Neuron (in vitro differentiated cells): ENCODE measurements around a stretch of chr16.

DNA sequence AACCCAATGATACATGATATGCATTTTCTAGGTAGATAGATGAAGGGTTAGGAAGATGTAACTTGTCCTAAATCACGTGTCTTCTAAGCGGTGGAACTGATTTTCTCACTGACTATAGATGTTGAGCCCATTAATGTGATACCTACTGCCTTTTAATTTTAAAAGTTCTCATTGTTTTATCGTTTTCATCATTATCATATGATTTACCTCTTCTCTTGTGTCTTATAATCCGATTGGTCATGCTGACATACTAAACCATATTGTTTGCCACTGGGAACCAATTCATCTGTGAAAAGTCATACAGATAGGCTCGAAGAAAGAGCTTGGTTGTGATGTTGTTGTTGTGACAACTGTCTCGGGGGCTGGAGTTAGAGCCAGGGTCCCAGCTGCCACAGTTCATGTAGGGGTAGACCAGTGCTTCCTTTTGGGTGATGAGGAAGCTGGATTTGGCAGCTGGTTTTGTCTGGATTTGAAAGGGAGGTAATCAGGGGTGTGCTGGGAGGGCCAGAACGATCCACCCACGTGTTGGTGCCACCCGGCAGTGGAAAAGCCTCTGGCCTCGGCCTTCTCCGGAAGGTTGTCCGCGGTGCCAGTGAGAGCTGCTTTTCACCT lies 438.0 kb downstream of the WWOX start:
- PRO-cap = no peak

DNA sequence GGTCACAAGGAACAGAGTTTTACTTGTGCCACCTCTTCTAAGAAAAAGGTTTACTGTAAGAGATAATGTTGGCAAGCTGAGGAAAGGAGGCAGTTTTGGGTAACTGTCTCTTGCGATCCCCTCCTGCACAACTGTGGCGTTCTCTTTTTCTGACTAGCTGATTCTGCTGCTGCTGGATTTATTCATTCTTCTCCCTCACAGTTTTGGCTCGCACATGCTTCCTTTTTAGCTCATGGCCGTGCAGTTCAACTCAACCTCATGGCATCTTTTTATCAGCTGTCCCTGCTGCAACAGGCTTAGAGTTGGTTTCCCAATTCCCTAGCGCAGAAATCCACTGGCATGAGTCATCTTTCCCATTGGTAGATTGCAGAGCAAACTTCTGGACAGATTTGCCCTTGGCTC lies 584.4 kb downstream of the WWOX start:
- PRO-cap = no peak

GRCh38 chr16:78750068-78750467 lies 650.6 kb downstream of the WWOX start:
- PRO-cap = no peak

- PRO-cap = no peak
These were observed 704.2 kb downstream of the MAF start for GRCh38 chr16:78896107-78896955.

DNA sequence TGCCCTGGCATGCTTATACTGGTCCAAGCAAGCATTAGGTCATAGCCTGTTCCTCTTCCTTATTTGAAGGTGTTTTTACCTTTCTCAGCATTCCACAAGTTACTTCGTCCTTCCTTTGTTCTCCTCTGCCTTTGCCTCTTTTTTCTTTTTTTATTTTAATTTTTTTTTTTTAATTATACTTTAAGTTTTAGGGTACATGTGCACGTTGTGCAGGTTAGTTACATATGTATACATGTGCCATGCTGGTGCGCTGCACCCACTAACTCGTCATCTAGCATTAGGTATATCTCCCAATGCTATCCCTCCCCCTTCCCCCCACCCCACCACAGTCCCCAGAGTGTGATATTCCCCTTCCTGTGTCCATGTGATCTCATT lies 548.7 kb downstream of the MAF start:
- PRO-cap = no peak

DNA sequence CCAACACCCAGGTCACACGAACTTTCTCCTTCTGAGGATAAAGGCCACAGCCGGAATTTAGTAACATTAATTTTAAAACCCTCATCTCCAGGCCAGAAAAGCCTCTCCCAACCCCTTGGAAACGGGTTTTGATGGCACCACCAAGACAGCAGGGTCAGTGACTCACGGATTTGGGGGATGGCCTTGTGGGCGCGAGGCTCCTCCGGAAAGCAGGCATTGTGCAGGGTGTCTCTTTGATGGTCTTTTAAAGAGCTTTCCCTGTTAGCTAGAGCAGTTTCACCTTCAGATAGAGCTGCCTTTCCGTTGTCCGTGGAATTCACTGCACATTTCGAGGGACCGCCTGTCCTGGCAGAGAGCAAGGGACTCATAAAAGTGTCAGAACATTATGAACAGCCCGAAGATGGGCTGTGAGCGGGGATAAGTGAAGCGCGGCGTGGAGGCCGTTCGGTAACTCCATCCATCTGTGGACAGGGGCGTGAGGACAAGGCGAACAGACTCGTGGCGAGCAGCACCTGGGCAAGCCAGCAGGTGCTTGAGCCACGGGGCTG lies 371.3 kb downstream of the MAF start:
- PRO-cap = no peak

DNA sequence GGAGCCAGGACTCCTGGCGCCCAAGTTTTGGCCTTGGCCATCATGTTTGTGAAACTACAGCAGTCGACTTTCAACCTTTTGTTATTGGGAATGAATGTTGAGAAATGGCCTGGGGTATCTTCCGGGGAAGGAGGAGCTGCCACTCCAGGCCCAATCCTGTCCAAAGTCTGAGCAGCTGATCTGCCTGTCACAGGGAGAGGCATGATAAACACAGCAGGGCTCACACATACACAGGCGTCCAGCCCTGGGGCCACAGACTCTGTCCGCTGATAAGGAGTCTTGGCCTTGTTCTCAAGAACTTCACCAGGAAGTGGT lies 199.8 kb downstream of the MAF start:
- PRO-cap = no peak

GRCh38 chr16:79606024-79606395 lies 5.5 kb upstream of the MAF start:
- PRO-cap = no peak

DNA sequence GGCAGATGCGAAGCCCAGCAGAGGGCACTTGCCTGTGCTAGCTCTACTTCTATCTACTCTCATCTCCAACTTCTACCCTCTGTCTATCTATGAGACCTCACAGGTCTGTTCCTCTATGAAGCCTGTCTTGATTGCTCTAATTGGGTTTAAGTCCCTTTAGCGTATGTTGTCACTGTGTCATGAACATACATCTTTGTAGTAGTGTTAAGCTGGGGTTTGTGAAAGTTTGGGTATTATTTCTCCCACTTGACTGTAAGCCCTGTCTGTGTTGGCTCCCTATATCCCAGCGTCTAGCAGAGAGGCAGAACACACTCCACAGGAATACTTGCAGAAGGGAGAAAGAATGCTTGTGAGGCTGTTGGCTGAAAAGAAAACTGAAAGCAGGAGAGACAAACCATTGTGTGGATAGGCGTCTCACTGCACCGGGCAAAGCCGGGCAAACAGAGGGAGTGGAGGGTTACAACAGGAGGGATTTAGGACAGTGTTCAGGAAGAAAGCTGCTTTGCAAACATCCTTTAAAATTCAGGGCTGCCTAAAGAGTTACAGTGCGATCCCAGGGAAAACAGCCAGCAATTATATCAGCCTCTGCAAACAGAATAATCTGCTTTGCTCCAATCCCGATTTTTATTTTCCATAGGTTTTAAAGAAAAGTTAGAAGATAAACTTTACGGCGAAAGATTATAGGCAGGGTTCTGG lies 167.4 kb upstream of the MAF start:
- PRO-cap = no peak

DNA sequence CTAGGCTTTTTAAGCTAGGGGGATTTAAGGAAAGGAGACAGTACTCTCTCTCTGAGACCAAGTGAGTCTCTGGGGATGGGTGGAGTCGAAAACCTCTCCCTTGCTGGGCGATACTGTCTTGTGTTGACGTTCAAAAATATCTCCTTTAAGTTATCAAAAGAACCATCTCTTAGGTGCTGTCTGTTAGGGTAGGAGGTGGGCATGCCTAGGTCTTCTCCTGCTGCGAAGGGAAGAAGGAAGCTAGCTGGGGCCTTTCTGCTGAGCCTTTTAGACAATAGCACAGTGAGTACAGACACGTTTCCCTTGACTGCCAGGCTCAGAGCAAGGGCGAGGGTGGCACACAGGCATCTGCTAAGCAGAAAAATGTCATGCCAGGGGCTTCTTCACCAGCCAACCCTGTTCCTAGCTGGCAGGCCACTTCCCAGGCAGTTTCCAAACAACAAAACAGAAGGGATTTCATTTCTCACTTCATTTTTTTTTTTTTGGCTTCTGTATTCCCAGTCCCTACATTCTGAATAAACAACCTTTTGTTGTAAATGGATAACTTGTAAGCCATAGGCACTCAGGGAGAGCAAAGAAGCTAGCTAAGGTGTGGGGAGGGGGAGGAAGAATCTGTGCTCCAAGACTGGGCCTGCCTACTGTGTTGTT lies 168.0 kb upstream of the MAF start:
- PRO-cap = no peak

- PRO-cap = no peak
These were observed 248.3 kb upstream of the MAF start for GRCh38 chr16:79848689-79849416.

DNA sequence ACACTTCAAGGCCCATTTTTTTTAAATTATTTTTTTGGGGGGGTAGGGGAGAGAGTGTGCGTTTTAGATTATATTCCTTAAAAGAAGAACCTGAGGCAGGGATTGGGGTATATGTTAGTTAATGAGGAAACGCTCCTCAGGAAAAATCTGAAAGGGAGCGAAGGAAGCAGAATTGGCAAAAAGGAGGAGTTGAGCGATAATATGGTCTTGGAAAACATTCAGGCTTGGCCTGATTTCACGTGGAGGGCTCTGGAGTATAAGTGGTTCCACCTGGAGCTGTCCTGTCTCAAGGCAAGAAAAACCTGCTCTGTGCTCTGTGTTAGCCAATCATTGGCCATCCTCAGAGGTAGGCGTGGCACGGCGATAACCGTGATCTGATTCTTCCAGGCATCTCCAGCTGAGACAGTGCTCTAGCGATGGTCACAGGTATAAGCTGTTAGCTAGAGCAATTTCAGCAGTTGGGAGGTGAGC lies 450.4 kb upstream of the MAF start:
- PRO-cap = no peak

GRCh38 chr16:80619808-80620353 lies 79.1 kb downstream of the DYNLRB2 start:
- PRO-cap = no peak

- PRO-cap = bidirectional peak, plus-strand start at chr16:80932051, minus-strand start at chr16:80932042; bidirectional peak, plus-strand start at chr16:80932241, minus-strand start at chr16:80932239; bidirectional peak, plus-strand start at chr16:80932284, minus-strand start at chr16:80932303; bidirectional peak, plus-strand start at chr16:80932458, minus-strand start at chr16:80932432
These were observed 74.7 kb downstream of the CMC2 start for GRCh38 chr16:80931573-80932751.

GRCh38 chr16:81136910-81137596 lies 40.9 kb upstream of the GCSH start:
- PRO-cap = no peak

DNA sequence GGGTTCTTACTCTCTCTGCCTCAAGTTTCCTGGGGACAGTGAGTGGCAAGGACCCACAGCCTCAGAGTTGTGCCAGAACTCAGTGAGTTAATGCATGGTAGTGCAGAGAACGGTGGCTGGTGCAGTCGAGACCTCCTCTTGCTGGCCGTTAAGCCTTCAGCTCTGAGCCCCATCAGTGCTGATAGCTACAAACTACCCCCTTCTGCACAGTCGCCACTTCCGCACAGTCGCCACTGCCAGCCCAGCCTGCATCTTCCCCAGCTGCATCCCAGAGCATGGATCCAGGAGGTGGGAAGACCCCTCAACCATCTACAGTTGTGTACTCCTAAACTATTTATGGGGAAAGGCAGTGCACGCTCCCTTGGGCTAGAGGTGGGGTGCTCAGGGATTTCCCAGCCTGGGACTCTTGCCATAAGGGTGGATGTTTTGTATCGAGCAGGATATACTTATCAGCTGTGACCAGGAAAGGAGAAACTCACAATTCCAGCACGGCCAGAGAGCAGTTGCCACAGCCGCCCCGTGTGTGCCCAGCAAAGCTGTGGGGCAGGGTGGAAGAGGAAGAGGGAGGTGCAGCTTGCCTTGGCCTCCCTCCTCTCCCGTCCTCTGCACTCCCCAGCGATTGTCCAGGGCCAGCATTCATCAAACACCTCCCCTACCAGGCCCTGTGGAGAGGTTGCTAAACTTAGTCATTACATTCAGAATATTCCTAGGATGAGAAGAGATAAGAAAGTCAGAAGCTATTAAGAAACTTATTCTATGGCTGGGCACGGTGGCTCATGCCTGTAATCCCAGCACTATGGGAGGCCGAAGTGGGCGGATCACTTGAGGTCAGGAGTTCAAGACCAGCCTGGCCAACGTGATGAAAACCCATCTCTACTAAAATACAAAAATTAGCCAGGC lies 49.4 kb upstream of the CMIP start:
- PRO-cap = no peak

- PRO-cap = no peak
These were observed 43.6 kb upstream of the CMIP start for GRCh38 chr16:81400967-81401401.

DNA sequence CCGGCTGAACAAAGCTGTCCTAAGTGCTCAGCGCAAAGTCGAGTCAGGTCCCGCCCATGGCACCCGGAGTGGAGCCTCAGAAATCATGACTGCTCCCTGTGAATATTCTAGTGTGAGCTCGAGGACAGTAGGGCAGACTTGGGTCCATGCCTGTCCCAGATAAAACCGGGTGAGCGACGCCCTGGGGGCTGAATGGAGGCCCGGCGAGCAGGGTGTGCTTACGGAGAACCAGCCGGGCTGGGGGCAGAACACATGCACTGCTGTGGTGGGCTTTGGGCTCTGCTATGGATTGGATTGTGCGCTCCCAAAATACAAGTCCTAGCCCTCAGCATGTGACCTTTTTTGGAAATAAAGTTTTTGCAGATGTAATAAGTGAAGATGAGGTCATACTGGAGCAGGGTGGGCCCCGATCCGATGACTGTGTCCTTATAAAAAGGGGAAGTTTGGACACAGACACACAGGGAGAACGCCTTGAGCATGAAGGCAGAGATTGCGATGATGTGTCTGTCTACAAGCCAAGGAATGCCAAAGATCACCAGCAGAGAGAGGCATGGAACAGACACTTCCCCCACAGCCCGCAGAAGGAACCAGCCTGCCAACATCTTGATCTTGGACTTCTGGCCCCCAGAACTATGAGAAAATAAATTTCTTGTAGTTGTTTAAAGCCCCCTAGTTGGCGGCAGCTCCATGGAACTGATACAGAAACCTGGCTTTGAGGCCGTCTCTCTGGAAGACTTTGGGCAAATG lies 12.7 kb upstream of the CMIP start:
- PRO-cap = no peak

GRCh38 chr16:81451622-81452397 lies 7.2 kb downstream of the CMIP start:
- PRO-cap = no peak

GRCh38 chr16:81456563-81457351 lies 12.1 kb downstream of the CMIP start:
- PRO-cap = no peak